Neural cell (in vitro differentiated cells): ENCODE results near the genes CLGN and MGAT4D.

DNA sequence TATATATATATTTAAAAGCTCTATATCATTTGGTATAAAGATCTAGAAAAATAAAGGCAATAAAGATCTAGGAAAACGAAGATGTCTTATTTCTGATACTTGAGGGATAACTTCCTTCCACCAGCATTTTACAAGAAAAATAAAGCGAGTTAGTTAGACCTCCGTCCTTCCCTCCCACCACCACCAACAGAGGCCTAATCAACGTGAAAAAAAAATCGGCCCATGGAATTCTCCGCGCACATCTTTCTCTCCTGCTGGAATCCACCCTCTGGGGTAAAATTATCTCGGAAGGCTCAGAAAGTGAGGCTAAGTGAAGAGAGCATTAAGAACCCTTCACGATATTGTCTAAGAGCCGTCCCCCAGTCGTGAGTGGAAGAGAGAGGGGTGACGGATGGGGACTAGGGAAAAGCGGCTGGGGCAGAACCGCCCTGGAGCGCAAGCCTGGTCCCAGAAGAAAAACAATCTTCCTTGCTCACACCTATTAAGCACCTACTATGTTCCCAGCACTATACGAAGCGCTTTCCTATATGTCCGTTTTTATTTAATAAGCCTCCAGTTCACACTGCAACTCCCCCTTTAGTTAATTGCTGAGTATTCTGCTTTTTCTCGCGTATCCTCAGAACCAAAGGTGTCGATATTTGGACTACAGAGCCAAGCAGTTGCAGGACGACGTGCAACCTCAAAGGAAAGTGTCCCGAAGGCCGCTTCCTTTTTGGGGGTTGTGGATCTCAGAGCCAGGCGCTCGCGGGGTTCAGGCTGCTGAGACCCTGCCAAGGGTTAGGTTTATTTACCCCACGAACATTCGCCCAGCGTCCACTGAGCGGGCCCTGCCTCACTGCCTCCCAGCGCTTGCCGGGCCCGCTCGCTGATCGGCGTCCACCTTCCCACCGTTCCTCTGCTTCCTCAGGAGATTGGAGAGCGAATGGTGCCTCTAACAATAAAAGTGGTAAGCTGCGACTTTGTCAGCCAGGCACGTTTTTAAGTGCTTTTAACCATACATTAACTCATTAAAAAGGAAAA is 956 bp downstream of the MGARP start:
- RAMPAGE, long total RNA: no peak

- RAMPAGE, long total RNA: no peak
Observed at GRCh38 chr4:139300445-139301135, 715 bp upstream of the NAA15 start.

- RAMPAGE, long total RNA: no peak
Observed at GRCh38 chr4:139351043-139351500, 48.8 kb upstream of the NDUFC1 start.

- RAMPAGE, long total RNA: no peak
Observed at GRCh38 chr4:139387639-139388912, 65.8 kb upstream of the RAB33B start.

GRCh38 chr4:139409473-139410159 is 44.3 kb upstream of the RAB33B start:
- RAMPAGE, long total RNA: no peak

DNA sequence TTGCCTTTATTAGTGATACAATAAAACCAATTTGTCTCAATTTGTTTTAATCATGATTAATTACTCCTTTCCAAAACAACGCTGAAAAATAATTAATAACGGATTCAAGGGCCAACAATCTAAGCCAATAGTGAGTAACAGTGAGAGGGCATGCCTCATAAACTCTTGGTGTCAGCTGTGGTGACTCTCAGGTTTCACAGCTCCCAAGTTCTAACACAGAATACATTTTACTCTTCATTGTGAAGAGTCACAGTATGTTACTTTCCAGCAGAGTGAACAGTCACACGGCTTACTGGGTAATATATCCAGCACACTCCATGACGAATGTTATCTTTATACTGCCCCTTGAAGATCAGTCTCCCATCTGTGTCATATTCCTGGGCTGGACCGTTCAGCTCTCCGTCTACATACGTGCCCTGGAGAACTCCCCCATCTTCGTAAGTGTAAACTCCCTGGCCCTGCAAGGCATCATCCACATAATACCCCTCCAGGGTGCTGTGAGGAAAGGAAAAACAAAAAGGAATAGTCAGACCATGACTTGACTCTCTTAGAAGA is 23.1 kb downstream of the SETD7 start:
- RAMPAGE, long total RNA: no peak

DNA sequence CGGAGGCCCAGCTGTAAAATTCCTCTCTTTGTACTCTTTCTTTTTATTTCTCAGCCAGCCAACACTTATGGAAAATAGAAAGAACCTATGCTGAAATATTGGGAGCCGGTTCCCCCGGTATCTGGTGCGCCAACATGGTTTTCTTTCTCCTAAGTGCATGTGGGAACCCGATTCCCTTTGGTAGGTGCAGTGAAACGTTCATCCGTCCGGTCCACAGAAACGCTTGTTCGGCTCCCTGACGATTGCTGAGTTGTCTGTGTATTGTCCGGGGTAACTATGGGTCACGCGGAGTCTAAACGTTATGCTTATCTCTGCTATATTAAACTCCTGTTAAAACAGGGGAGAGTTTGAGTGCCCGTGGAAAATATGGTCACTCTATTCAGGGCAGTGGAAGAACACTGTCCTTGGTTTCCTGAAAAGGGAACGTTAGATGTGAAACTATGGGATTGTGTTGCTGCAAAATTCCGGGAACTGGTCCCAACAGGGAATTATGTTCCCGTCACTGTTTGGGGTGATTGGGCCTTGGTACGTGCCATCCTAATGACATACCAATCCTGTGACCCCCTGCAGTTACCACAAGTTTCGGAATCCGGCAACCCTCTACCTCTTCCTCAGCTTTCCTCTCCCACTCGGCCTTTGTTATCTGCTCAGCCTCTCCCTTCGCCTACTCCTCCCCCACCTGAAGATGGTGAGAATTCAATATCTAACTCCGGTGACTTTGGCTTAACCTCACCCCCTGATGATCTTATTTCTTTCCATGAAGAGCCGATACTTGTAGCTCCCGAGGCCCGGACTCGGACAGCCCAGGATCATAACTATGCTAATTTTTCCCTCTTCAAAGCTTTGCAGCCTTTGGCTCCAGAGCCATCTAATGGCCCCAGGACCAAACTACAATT is 32.3 kb upstream of the MGST2 start:
- RAMPAGE, long total RNA: no peak

GRCh38 chr4:139689306-139689657 is 23.7 kb downstream of the MGST2 start:
- RAMPAGE, long total RNA: no peak

DNA sequence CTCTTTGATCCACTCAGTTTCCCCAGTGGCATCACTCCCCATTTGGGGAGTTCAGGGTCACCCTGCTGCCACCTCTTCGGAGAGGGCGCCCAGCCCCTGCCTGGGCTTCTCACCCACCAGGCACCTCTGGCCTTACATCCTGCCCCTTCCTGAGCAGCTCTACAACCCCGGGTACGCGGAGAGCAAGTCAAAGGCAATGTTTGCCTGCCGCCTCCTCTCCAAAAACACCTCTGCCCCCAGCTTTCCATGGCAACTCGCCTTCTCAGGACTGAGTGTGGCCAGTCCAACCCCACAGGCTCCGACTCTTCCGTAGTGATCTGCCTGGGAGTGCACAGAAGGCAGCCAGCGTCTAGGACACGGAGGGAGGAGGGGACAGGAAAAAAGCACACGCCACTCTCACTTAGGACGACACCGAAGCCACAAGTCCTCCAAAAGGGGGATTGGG is 51.8 kb downstream of the MGST2 start:
- RAMPAGE, long total RNA: no peak

DNA sequence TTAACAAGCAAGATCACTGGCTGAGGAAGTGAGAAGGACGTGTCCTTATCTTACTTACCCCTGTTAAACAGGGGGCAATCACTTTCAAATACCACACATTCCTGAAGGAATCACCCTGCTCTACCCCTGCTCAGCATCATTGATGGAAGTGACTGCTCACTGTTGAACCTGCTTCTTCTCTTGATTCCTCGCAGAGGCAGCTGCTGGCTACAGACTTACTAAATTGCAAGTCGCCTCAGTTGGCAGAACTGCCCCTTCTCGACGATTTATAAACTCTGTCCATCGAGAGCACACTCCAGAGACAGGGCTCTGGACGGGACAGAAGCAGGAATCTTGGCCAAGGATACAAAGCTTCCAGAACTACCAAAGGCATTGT is 165.2 kb downstream of the MAML3 start:
- RAMPAGE, long total RNA: no peak

GRCh38 chr4:140096511-140096825 is 57.5 kb downstream of the MAML3 start:
- RAMPAGE, long total RNA: no peak

- RAMPAGE, long total RNA: no peak
Observed at GRCh38 chr4:140098313-140099266, 55.4 kb downstream of the MAML3 start.

DNA sequence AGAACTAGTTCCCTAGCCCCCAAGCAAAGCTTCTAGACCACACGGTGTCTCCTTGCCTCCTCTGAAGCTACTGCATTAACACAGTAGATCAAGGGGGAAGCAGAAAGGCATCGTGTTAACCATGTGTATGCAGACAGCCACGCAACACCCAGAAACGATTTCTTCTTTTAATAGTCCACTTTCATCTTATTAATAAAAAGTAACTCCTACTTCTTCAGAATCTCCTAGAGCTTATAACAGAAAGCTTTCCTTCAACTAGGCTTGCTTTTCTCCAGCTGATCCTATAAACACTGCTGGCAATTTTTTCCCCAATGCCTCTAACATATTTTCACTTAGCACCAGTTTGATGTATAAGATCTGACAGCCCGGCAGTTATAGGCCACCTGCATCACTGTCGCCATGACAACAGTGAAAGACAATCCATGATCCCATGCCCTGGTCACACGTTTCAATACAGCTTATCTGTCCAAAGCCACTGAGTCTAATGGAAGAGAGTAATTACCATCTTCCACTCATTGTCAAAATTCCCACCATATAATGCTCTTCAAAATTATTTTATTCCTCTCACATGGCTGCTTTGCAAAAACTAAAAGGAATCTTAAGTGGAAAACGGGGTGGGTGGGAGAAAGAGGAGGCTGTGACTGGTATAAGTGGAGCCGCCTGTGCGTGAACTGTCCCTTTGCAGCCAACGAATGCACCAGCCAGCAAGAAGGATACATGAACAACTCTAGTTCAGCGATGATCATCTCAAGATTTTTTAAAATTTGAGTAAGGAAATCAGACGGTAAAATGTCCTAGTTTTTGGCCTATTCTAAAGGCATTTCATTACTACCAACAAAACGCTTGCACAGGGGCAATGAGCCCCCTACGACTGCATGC is 44.3 kb downstream of the MAML3 start:
- RAMPAGE, long total RNA: no peak

GRCh38 chr4:140151432-140151722 is 2.6 kb downstream of the MAML3 start:
- RAMPAGE, long total RNA: no peak

DNA sequence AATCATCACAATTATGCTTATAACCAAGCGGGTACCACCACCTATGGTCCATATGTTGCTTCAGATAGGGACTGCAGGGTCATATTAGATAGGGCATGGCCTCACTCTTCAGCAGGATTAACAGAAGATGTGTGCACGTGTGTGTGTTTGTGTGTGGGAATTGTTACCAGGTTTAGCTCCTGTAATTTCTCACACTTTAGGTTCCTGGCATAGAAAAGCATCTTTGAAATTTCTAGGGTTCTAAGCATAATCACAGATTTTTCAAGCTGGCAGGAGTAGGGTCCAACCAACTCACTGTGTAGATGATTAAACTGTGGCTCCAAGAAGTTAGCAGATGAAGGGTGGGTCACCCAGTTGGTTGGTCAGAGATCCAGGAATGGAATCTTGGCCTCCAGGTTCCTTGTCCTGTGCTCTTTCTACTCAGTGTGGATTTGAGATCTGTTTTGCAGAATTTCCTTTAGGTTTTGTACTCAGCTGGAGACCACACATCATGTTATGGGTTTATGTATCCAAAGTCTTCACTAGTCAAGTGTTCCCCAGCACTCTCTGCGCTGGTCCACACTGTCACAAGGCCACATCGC is 90.3 kb upstream of the MAML3 start:
- RAMPAGE, long total RNA: no peak

GRCh38 chr4:140286229-140287016 is 87.0 kb upstream of the SCOC start:
- RAMPAGE, long total RNA: no peak

- RAMPAGE, long total RNA: start-site peak on the minus strand at chr4:140427602-140427638, 277 and 376 reads in 2 replicates
Observed at GRCh38 chr4:140427524-140428083, at the start of gene CLGN. CLGN (minus strand) TSS chr4:140427648.

DNA sequence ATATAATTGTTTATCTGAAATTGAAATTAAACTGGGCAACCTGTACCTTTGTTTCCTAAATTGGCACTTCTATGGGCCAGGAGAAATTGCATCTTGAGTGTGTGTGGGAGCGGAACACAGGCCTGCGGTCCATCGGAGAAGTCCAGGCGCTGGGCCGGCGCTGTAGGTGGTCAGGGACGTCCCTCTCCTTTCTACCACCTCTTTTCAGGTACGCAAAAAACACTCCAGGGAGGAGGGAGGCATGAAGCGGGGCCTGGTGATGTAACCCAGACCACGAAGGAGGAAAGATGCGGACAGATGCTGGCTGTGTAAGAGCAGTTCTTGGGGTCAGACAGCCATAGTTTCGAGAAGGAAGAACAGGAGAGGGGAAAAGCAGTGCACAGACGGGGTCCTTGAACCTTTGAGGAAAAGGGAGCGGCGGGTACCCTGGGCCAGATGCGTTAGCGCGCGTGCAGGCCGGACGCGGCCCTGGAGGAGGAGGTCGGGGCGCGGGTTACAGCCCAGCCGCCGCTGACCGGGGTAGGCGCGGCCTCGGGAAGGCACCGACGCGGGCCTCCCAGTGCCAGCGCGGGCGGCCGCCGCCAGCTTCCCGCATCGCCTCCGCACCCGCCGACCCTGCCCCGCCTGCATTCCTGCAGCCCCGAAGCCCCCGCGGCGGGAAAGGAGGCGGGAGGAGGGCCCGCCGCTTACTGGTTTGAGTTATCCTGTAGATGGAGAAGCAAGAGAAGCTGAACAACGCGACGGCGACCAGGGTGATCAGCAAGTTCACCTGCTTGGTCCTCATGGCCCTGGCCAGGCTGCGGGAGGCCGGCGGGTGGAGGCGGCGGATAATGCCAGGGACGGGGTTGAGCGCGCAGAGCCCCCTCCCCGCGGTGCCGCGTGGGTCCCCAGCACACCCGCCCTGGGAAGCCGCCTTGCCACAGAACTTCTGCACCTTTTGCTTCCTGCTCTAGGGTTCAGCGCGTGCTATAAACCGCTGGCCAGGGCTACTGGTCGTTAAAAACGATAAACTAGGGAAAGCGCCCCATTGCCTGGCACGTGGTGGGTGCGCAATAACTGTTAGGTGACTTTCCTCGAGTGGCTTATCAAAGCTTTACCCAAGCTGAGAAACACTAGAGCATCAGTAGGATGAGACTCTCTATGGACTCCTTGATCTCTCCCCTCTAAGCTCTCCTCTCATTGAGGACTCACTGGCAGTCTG is at the start of gene MGAT4D:
Gene MGAT4D (minus strand): TSS at position 855 of the 1,201 bp plus-strand sequence.
- RAMPAGE, long total RNA: no peak

DNA sequence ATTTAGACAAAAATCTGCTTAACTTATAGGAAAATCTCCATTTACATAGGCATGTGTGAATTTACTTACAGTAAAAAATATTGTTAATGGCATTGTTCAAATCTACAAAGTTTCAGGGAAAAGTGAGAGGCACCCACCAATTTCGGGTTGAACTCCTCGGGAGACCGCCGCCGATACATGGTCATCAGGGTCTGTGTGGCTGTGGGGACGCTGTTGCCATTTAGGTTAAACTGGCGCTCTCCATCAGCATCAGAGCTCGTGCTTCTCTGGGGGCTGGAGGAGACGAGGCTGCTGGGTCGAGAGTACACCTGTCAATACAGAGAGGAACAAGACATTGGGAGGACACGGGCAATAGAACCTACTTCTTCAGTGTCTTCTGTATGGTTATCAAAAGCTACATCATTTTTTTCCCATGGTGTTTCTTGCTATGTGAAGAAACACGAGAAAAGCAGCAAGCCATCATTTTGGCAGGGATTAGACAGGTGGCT is 86.6 kb downstream of the TBC1D9 start:
- RAMPAGE, long total RNA: no peak

- RAMPAGE, long total RNA: no peak
Observed at GRCh38 chr4:140893778-140894100, 137.6 kb upstream of the TBC1D9 start.